Mesothelial cell of epicardium (in vitro differentiated cells): Measurements from ENCODE around the gene AQP10.

DNA sequence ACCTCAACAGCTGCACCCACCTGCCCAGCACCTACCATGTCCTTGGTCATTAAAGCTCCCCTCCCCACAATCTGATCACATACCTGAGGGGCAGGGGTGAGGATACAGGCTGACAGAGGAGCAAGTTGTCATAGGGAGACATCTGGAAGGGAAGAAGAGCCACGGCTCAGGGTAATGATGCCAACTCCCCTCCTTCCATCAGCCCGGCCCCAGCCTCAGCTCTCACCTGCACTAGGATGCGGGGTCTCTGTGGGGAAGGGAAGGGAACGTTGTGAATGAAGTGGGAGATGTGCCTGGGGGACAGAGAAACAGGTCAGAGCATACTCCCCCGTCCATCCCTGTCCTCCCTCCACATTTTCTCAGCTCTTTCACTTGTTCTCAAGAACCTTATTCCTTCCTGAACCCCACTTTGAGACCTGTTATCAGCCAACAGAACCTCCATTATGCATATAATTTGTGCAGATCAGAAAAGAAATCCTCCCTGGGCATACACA is 5.3 kb downstream of the DENND4B start:
- PRO-cap, result no peak

- PRO-cap, result no peak
Measured at GRCh38 chr1:153945723-153946252, 730 bp downstream of the DENND4B start.

DNA sequence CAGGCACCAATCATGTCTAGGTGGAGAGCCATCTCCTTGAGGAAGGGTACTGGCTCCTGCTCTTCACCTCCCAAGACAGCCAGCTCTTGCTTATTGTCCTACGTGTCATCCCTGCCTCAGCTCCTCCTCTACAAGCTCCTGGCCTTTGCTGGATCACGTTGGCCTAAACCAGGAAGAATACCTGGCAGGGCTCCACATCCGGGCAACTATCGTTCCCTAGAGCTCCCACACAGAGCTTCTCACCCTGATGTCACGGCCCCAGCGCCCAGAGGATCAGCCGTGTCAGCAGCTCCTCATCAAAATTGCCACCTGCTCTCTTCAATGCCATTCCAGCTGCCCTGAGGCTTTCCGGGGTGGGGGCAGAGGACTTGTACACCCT is 1.9 kb upstream of the TPM3 start:
- PRO-cap, result no peak

DNA sequence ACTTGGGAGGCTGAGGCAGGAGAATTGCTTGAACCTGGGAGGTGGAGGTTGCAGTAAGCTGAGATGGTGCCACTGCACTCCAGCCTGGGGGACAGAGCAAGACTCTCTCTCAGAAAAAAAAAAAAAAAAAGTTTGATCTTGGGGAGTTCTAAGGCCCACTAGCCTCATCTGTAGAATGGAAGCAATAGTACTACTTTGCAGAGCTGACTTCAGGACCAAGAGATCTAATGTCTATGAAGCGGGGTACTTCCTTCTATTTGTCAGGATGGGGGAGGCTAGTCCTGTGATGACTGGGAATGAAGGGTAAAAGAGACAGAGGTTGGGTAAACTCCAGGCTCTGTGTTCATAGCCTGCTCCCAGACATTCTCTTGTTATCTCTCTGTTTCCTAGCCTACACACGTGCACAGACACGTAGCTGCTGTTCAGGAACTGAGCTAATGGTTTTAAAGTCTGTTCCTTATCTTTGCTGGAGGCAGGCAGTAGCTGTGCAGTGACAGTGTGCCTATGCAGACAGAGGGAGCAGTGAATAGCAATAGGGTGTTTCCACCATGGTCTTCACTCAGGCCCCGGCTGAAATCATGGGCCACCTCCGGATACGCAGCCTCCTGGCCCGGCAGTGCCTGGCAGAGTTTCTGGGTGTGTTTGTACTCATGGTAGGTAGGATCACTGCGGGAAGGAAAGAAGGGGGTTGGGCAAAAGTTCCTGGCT is at the start of gene AQP10:
TSS of gene AQP10 (plus strand) at position 486 of the 708 bp plus-strand sequence.
- PRO-cap, result no peak

GRCh38 chr1:154324640-154325097 is 656 bp upstream of the ATP8B2 start:
- PRO-cap, result no peak

GRCh38 chr1:154334968-154335295 is 9.6 kb downstream of the ATP8B2 start:
- PRO-cap, result no peak

DNA sequence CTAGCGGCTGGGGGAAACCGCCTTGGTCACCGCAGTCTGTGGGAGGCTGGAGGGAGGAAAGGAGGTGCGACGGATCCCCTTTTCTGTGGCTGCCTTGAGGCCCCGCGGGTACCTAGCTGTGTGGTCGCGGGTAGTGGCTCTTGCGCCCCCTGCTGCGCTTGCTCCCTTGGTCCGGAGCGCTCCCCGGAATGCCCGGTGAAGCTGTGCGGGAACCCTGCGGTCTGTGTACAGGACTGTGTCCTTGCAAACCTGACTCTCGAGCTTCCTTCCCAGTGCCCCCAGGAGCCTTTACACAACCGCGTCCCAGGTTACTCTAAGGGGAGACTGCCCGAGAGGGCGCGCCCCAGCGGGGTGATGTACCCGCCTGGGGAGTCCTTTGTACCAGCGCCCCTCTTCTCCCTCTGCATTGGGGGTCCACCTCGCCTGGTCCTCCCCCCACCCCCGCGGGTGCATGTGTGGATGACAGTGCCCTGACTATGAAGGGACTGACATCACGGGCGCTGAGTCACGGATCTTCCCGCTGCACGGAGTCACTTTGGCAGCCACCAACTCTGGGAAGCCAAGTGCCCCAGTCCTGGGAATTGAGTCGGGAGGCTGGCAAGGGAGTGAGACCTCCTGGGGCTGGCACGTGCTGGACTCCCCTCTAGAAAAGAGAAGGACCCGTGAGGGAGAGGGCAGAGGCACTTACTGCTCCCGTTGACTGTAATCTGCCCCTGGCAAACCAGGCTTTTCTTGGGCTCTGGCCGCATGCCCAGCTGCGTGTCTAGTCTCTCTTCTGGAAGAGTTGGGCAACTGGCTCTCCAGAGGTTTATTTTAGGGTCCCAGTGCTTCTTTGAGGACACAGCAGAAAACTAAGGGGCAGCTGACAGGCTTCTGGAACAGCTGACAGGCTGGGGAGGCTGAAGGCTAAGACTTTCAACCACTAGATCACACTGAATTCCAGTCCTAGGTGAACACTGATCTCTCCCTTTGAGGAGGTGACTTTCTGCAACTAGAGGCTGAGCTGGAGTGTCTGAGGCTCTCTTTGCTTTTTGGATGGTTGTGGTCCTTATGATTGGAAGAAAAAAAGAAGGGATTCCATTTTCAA is 951 bp downstream of the IL6R start:
- PRO-cap, result no peak

DNA sequence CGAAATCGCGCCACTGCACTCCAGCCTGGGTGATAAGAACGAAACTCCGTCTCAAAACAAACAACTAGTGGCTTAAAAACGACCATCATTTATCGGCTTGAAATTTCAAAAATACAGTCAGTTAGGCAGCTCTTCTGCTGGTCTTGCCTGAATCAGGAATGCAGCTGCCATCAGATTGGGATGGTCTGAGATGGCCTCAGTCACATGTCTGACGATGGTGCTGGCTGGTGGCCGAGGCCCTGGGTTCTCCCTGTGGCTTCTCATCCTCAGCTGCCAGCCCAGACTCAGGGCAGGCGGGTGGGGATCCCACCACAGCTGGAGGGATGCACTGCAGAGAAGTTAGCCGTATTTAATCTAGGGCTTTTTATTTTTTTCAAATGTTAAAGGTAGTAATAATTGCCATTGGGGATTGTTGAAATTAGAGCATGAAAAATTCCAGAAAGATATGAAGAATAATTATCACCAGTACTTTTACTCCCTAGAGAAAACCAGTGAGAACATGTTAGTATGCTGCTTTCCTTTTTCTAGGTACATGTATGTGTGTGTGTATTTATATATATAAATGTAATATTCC is 31.4 kb downstream of the IL6R start:
- PRO-cap, result no peak

- PRO-cap, result no peak
Measured at GRCh38 chr1:154463129-154463381, 39.0 kb upstream of the TDRD10 start.

- PRO-cap, result no peak
Measured at GRCh38 chr1:154463545-154464085, 38.4 kb upstream of the TDRD10 start.

DNA sequence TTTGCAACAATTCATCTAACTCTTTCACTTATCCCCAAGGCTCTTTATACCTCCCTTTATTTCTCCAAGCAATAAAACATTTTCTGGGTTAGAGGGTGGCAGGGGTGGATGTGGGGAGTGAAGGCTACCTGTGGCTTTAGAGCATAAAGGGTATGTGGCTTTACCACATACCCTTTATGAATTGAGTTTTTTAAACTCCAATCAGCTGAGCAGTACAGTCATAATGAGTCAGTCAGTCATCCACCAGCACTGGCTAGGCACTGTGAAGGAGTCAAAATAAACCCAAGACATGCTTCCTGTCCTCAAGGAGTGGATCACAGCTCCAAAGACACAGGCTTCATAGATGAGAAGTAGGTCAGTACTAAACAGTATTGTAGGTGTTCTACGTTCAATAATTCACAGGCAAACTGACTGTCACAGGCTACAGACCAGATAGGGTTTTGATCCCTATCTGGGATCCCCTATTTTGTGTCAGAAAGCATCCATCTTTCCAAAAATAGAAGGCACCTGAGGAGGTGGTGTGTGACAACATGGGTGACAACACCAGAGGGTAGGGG is 2.5 kb upstream of the TDRD10 start:
- PRO-cap, result no peak

DNA sequence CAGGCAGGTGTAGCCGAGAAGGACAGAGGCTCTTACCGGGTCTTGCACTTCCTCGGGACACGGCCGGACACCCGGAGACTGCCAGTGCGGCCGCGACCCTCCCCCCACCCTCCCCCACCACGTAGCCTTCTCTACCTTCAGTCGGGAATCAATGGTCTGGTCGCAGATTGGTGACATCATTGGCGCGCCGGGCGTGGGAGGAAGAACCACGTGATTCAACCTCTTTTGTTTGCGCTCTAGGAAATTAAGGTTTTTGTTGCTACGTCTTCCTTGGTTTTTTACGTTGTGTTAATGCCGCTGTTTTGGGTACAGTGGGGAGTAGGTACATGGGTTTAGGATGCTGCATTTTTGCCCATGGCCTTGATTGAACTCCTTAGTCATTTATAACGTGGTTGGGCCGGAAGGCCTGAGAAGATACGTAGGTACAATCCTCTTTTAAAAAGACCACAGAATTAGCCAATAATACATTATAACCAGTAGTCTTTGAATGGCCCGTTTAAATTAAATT is 19.9 kb upstream of the ADAR start:
- PRO-cap, result bidirectional peak, plus-strand start at position 176 of the sequence, minus-strand start at position 150 of the sequence

DNA sequence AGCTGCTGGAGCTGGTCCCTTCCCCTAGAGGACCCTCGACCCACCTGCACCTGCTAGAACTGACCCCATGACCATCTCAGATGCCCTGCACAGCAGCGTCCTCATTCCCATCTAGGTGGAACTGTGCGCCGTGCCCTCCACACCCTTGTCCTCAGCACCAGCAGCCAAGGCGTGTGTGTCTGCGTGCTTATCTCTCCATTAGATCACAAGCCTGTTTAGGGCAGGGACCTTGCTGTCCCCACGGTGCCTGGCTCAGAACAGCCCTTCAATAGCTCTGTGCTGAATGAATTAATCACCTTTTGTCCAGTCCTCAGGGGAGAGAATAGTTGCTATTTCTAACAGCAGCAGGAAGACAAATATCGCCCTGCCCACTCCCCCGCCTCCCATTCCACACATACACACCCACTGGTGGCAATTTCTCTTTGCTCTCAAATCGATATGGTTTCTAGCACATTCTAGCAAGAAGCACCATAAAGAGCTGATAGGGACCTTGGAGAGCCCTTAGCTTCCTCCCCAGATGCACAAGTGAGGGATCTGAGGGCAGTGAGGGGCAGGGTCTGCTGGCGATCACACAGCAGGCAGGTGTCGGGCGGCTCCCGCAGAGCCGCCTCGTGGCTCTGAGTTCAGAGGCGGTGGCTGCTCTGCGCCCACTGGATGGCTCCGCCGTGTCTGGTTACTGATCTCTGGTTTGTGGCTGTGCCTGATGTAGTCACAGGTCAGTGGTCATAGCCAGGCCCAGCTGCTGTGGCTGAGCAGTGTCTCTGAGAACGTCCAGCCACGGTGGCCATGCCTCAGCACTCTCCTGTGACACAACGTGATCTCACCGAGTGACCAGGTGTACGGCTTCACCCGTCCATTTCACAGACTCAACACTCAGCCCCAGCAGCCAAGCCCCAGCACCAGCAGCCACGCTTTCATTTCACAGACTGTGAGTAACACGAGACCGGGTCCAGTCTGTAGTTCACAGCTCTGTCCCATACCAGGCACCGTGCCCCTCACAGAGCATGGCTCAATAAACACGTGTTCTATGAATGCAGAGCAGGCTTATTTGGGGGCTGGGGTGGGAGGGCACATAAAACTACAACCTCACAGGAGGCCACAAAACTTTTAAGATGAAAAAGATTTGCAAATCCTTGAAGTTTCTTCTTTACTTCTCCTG is 61.4 kb downstream of the KCNN3 start:
- PRO-cap, result no peak

- PRO-cap, result no peak
Measured at GRCh38 chr1:154860202-154861007, 9.7 kb downstream of the KCNN3 start.

DNA sequence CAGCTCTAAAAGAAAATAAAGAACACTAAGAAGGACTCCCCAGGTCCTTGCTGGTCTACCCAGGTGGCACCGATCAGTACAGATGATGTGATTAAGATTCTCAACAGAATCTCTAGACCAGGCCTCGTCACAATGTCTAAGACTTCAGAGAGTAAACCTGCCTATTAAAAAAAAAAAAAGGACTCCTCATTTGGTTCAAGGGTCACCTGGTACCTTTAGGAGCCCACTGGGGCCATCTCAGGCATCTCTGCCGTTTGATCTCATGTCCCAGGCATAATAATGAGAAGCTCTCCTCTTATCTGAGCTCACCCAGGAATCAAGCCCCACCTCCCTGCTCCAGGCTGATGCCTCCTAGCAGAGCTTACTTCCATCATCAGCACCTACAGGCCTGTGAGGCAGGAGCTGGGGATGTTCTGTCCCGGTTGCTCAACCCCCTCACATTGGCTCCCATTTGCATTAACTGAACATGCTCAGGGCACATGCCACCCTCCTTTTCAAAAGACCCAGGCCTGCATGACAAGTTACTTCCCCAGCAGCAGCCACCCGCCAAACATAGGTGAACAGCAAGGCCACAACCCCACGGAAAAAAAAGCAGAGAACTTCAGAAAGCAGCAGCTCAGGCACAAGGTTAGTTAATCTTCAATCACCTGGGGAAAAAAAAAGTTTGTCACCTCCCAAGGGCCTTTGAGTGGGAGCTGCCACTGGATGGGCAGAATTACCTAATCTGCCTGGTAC is 4.7 kb downstream of the KCNN3 start:
- PRO-cap, result no peak

GRCh38 chr1:154877358-154877902 is 7.3 kb upstream of the KCNN3 start:
- PRO-cap, result no peak

DNA sequence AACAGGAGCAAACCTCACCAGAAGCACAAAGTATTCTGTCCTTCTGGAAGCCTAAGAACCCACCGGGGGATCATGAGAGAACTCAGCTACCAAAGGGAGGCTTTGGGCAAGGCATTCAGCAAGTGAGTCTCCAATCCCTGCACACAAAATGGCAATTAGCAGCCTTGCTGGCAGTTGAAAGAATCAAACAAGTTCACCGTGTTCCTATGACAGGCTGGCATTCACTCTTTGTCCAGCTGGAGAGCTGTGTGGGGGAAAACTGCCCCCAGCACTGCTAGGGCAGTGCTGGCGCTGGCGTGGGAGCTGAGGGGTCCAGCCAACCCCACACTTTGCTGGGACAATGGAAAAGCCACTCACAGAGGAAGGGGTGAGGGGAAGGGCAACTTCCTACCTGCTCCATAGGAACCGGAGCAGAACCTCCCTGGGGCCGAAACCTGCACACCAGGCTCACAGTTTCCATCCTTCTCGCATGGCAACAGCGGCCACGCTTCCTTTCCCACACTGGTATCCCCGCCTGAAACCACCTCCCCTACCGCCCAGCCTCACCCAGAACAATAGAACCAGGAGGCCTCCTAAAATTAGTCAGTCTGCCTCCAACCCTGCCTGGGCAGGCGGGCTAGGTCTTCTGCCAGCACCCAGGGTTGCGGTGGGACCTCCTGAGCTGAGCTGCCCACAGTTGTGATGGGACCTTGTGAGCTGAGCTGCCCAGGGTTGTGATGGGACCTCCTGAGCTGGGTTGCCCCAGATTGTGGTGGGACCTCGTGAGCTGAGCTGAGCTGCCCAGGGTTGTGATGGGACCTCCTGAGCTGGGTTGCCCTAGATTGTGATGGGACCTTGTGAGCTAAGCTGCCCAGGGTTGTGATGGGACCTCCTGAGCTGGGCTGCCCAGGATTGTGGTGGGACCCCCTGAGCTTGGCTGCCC is 26.9 kb upstream of the KCNN3 start:
- PRO-cap, result no peak

DNA sequence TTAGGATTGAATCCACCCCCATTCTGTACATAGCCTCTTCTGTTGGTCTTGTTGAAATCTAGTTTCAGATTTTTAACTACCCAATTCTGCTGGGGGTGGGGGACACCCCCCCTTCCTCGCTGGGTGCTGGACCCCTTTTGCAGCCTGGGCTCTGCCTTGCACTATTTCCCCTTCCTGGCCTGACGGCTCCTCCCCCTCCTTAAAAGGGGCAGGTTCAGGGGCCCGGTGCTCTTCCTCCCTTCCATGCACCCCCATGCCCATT is 15.2 kb downstream of the ZBTB7B start:
- PRO-cap, result no peak

DNA sequence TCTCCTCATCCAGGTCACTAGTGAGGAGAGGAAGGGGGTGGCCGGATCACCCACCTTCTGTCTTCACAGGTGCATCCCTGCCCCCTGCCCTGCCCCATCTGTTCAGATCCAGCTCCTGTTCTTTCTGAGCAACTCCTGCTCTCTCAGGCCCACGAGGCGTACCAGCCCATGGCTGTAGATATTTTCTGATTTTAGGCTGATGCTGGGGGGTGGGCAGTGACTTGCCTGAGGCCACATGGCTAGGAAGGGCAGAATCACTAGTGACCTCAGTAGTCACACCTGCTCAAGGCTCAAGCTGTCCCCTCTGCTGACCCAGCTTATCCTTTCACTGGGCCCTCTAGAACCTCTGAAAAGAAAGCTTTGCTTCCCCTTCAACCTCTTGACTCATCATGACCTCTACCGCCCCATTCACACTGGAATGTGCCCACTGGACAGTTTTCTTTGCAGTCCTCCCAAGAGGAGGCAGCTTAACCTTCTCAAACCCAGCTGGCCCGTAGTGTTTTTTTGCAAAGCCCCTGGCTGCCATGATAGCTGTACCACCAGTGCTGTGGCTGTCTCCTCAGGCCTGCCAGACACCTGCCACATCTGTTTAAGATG is 14.7 kb downstream of the DCST2 start:
- PRO-cap, result no peak

DNA sequence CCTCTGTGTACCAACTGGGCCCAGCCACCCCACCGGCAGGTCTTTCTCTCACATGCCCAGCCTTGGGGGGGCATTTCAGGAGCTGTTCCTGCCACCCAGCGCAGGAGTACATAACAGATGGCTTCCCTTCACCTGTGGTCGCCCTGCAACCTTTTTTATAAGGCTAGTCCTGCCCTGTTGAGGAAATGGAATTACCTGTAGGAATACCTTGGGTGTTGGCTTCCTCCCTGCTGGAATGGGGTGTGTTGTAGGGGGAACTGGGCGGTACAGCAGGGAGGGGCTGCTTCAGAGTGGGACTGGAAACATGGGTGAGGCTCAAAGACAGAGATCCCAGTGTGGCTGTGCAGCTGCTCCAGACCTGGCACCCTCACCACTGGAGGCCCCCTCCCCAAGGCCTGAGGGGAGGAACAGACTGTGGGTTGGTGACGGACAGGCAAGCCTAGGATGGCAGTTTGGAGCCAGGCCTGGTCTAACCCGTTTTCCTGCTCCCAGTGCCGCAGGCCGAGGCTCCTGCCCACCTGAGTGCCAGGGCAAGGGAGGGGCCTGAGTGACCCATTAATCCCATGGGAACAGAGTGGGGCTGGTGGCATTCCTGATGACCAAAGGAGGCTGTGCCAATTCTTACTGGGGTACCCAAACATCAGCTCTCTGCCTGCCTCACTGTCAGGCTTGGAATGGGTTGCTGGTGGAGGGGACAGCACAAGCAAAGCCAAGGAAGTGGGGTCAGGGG is 4.5 kb downstream of the EFNA3 start:
- PRO-cap, result no peak